ENCODE measurements around the genes UBASH3B and JHY.

DNA sequence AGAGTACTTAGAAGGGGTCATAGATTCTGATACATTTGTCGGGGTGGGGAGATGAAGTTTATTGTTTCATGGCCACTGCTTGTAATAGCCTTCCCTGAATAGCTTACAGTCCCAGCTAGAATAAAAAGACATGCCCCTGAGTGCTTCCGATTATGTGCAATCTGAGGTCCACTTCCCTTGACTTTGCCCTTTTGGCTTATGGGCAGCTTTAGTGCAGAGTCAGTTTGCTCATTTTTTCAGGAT is 184.2 kb downstream of the BLID start:
- PRO-cap, result no peak
- RAMPAGE, long total RNA, result no peak

GRCh38 chr11:122099050-122100072 is 16.7 kb downstream of the BLID start:
- PRO-cap, result no peak
- RAMPAGE, long total RNA, result no peak

- PRO-cap, result no peak
- RAMPAGE, long total RNA, result no peak
Measured at GRCh38 chr11:122439853-122440841, 215.4 kb upstream of the UBASH3B start.

- PRO-cap, result no peak
- RAMPAGE, long total RNA, result no peak
Measured at GRCh38 chr11:122655444-122656159, at the start of gene UBASH3B. UBASH3B (plus strand) TSS chr11:122655722.

DNA sequence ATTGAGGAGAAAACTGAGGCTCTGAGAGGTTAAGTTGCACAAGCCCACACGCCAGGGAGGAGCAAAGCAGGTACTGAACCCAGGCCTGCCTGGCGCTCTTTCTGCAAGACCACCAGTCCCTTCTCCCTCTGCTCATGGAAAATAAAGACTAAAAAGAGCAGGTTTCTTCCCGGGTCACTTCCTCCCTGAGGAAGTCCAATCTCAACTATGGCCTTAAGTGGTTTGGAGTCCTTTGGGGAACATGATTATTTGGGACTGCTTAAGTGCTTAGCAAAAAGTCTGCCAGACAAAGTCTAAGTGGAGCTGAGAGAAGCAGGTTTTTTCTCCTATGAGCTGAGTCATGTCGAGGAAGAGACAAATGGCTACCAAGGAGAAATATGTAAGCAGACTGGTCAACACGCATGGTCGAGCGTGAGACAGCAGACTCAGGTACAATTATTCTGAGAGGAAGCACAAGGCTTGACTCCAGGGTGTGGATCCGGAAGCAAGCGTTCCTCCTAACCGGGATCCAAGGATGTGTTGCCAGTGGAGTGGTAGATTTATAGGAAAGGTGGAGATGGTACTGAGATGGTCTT is 30.5 kb downstream of the UBASH3B start:
- PRO-cap, result no peak
- RAMPAGE, long total RNA, result no peak

DNA sequence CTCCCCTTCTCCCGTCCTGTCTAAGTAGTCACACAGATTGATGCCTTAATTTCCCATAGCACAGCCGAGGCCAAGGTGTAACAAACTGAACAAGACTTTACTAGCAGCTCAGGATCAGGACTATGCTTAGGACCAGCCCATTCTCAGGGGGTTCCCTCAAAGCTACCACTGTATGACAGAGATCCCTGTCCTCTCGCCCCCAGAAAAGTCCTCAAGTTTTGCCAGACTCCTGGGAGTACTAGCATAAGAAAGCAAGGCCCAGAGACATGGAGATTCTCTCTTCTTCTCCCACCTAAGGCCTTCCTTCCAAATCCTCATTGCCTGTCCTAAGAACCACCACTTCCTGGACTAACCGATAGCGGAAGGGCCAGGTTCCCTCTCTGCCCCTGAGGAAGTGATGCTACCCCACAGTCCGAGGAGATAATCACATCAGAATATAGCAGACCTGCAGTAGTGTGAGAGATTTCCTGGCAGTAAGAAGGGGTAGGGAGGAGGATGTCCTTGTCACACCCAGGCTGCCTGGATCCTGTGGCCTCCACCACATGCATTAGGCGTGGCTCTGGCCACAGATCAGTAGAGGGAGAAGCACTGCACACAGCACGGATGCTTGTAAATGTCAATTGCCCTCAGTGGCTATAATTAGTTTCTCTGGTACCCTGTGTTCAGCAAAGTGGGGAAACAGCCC is 61.6 kb downstream of the UBASH3B start:
- PRO-cap, result no peak
- RAMPAGE, long total RNA, result no peak

DNA sequence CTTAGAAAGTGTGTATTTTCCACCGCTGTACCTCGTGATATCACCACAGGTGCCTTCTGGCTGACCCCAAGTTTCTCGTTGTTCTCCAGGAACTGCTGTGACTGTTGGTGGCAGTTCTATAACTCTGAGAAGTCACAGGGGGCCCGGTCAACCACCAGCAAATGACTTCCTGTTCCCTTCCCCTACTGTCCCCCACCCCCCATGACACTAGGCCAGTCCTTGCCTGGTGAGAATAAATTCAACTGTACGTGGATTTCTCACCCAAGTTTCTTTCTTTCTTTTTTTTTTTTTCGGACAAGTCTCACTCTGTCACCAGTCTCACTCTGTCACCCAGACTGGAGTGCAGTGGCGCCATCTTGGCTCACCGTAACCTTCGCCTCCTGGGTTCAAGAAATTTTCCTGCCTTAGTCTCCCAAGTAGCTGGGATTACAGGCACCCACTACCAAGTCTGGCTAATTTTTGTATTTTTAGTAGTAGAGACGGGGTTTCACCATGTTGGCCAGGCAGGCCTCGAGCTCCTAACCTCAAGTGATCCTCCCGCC is 62.2 kb downstream of the UBASH3B start:
- PRO-cap, result no peak
- RAMPAGE, long total RNA, result no peak

GRCh38 chr11:122745821-122746631 is 90.5 kb downstream of the UBASH3B start:
- PRO-cap, result no peak
- RAMPAGE, long total RNA, result no peak

DNA sequence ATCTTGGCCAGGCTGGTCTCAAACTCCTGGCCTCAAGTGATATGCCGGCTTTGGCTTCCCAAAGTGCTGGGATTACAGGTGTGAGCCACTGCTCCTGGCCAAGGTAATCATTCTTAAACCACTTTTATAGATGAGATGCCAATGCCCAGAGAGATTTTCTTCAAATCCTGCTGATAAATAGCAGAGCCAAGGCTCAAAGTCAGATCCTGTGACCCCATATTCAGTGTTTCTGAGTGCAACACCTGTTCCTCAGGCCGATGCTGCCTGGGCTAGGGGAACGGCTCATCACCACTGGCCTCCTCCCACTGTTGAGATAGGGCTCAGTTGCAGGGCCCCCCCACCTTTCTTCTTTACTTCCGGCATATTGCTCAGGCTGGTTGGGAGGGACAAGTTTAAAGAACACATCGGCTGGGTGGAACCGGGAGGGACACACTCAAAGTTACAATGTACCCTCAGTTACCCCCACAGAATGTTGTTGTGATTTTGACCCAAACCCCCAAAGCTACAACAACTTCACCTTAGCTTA is 88.3 kb upstream of the CRTAM start:
- PRO-cap, result no peak
- RAMPAGE, long total RNA, result no peak

DNA sequence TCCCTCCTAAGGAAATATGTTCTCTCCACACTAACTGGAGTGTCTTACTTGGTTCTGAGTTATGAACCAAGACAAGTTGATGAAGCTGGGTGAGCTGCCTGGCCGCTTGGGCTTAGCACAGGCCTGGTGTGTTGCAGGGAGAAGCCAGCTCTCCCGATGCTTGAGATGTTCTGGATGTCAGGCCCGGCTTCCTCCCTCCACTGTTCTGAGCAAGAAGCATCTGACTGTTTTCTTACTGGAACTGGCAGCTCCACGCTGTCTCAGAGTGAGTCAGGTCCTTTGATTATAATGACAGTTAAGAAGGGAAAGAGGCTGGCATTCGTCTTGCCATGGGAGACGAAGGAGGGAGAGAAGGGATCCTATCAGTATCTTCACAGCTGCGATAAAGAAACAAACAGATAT is 46.5 kb upstream of the CRTAM start:
- PRO-cap, result no peak
- RAMPAGE, long total RNA, result no peak

- PRO-cap, result no peak
- RAMPAGE, long total RNA, result no peak
Measured at GRCh38 chr11:122813431-122813733, 24.9 kb upstream of the CRTAM start.

DNA sequence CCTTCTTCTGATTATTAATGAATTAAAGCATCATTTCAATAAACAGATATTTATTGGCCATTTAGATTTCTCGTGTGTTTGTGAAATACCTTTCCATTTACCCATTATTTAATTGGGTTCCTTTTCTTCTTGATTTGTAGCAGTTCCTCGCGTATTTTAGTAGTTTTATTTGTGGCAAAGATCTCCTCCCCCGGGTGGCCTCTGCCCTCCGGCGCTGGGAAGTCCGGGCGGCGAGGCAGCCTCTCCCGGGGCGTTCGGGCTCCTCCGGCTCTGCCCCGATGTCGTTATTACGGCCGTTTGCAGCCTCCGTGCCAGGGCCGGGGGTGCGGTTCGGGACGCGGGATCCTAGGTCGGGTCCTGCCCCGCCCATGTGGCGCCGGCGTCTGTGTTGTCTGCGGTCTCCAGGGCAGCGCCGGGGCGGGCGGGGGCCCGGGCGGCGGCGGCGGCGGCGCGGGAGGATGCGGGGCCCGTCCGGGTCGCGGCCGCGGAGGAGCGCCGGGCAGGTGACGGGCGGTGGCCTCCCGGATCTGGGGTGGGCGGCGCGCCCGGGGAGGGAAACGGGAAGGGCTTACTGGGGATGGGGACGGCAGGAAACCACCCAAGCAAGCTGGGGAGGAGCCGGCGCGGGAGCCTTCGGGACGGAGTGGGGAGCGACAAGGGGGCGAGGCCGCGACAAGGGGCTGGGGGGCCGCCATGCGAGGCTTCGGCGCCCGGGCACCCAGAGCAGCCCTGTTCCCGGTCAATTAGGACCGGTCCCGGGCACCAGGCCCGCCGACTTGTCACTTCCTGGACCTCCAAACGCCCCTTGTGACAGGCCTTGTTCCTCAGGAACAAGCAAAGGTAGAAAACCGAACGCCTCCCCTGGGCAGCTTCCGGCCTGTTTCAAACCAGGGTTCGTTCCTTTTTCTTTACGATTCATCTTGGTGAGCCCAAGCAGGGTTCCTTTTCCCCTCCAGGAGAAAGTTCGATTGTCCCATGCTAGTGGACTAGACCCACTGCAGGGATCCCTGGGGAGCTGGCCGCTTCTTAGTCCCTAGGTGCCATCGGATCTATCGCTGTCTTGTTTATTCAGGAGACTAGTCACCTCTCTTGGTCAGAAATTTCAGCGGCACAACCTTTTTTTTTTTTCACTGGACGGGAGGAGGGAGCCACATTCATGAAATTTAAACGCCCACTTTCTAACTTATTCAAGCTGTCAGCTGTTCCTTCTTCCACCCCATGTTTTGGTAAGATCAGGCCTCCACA is at the start of gene JHY:
Gene JHY, plus strand, starts transcription at position 290 of the 1,245 bp plus-strand sequence.
- PRO-cap, result no peak
- RAMPAGE, long total RNA, result no peak

GRCh38 chr11:123052849-123053745 is 8.8 kb downstream of the HSPA8 start:
- PRO-cap, result no peak
- RAMPAGE, long total RNA, result no peak

DNA sequence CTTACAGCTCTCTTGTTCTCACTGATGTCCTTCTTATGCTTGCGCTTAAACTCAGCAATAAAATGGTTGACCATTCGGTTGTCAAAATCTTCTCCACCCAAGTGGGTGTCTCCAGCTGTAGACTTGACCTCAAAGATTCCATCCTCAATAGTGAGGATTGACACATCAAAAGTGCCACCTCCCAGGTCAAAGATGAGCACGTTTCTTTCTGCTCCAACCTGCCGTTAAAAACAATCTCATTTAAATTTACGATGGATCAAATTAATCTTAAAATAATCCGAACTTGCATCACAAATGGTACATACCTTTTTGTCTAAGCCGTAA is 2.2 kb downstream of the HSPA8 start:
- PRO-cap, result no peak
- RAMPAGE, long total RNA, result no peak

- PRO-cap, result no peak
- RAMPAGE, long total RNA, result no peak
Measured at GRCh38 chr11:123103420-123103715, 41.4 kb upstream of the HSPA8 start.

- PRO-cap, result no peak
- RAMPAGE, long total RNA, result no peak
Measured at GRCh38 chr11:123193558-123194299, 1.3 kb downstream of the CLMP start.

GRCh38 chr11:123314543-123315417 is 115.3 kb upstream of the GRAMD1B start:
- PRO-cap, result no peak
- RAMPAGE, long total RNA, result no peak

GRCh38 chr11:123472271-123473004 is 42.4 kb downstream of the GRAMD1B start:
- PRO-cap, result no peak
- RAMPAGE, long total RNA, result no peak

- PRO-cap, result no peak
- RAMPAGE, long total RNA, result no peak
Measured at GRCh38 chr11:123509316-123510254, 79.5 kb downstream of the GRAMD1B start.

GRCh38 chr11:123510506-123511599 is 80.8 kb downstream of the GRAMD1B start:
- PRO-cap, result no peak
- RAMPAGE, long total RNA, result no peak